Epithelial cell of esophagus (primary cell): ENCODE measurements around the genes ISL1 and CDC20B.

DNA sequence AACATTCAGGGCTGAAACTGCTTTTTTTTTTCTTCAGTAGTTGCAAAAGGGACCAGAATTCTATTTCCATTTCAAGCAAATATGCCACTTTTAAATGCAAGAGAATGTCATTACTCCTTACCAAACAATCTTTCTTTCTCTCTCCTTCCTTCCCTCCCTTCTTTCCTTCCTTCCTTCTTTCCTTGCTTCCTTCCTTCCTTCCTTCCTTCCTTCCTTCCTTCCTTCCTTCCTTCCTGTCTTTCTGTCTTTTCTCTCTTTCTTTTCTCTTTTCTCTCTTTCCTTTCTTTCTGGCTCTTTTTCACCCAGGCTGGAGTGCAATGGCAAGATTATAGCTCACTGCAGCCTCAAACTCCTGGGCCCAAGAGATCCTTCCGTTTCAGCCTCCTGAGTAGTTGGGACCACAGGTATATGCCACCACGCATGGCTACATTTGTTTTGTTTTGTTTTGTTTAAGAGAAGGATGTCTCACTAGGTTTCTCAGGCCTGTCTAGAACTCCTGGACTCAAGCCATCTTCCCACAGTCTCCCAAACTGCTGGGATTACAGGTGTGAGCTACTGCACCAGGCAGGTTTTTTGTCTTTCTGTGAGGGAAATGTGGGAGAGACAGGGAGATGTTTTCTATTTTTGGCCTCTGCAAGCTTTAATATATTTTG, 87.0 kb downstream of the FGF10 start:
- RRBS, result no CpG with 5 or more reads among the region's 2 CpGs

- RRBS, result no CpG with 5 or more reads among the region's 2 CpGs
Observed at GRCh38 chr5:44385552-44385949, 3.7 kb downstream of the FGF10 start.

GRCh38 chr5:51382683-51383630, at the start of gene ISL1:
Gene ISL1, plus strand, starts transcription at chr5:51383448.
- RRBS, result 1% methylated on average over 27 of the region's 82 CpGs

DNA sequence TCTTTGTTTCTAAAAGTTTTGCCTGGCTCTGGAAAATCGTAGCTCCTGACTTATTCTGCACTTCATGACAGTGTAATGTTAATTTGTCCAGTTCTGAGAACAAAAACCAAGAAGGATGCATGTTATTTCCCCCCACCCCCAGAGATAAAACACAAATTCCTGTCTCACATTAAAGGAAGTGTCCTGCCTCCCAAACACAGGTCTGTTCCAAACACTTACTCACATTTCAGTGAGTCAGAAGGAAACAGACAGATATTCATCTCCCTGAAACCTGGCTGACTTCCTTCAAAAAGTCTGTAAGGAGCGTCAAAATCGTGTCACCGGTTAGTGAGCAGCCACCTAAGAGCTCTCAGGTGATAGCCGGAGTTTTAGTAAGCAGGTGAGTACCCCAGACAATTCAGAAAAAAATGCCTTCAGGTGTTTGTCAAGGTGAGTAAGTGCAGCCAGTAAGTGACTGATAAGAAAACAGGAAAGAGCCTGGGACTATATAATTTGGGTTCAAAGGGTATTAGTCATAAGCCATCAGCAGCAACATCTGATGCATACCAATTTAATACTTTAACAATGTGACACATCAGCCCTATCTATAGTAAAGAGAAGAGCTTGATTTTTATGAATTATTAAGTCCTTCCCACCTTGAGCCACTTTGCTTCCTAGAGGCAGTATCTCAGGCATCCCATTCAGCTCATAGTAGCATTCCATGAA, 1.4 kb upstream of the ITGA2 start:
- RRBS, result no CpG with 5 or more reads among the region's 5 CpGs

DNA sequence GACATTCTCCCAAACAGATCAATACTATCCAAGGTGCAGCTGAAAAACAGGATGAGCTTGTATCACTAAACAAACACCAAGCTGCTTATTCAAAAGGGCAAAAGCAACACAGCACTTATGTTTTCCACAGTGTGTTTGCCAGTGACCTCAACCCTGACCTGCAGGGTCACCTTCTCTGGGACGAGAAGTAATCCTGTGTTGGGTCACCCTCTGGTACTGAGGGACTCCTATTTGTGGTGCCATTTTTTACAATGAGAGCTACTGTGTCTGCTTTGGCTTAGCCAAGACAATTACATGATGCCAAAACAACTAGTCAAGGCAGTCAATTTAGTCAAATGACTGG, 3.3 kb upstream of the FST start:
- RRBS, result no CpG with 5 or more reads among the region's 1 CpG

GRCh38 chr5:53911525-53911899, 351.1 kb downstream of the NDUFS4 start:
- RRBS, result no CpG with 5 or more reads among the region's 2 CpGs

GRCh38 chr5:53985355-53986187, 324.8 kb downstream of the ARL15 start:
- RRBS, result no CpG with 5 or more reads among the region's 10 CpGs

GRCh38 chr5:54094830-54095704, 215.3 kb downstream of the ARL15 start:
- RRBS, result no CpG with 5 or more reads among the region's 6 CpGs

- RRBS, result no CpG with 5 or more reads among the region's 2 CpGs
Observed at GRCh38 chr5:54232020-54232558, 78.3 kb downstream of the ARL15 start.

DNA sequence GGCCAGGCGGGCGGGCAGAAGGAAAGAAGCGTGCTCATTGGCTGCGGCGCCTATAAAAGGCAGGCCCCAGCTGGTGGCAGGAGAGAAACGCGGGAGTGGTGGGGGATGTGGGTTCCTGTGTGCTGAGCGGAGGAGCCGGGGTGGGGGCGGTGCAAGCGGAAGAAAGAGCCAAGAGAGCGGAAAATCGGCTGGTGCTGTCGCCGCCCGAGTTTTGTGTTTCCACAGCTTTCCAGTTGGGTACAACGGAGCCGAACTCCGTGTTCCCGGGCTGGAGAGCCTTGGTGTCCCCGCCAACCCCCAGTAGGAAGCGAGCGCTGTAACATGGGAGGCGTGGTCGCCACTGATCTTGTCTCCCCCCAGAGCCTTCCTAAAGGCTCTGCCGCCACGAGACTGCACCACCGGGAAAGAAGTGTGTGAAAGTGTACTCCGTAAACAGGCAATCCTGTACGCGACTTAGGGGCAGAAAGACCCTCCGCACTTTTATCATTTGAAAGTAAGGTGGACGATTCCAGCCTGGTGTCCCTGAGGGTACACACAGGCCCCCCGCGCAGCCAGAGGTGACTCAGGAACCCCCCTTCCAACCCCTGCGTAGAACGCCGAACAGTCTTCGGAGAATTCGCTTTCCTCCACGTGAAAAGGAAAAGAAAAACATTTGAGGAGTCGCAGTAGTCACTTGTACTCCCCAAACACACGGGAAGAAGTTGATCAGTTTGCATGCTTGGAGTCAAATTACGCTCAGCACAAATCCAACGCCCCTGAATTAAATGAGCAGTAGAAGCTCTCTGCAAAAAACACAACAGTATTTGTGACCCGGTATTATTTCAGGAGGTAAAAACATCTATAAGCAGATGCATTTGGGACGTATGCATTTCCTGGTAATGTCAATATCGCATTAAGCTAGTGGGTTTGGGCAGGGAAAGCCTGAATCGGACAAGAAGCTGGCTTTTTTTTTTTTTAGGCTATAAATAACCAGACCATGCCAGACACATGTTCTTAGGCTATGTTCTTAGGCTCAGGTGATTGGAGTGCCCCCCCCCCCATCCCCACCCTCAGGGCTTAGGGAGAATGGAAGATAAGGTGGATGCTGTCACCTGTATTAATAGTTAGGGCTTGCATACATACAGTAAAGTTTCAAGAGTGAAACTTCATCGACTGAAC, 638 bp upstream of the ARL15 start:
- RRBS, result no CpG with 5 or more reads among the region's 50 CpGs

DNA sequence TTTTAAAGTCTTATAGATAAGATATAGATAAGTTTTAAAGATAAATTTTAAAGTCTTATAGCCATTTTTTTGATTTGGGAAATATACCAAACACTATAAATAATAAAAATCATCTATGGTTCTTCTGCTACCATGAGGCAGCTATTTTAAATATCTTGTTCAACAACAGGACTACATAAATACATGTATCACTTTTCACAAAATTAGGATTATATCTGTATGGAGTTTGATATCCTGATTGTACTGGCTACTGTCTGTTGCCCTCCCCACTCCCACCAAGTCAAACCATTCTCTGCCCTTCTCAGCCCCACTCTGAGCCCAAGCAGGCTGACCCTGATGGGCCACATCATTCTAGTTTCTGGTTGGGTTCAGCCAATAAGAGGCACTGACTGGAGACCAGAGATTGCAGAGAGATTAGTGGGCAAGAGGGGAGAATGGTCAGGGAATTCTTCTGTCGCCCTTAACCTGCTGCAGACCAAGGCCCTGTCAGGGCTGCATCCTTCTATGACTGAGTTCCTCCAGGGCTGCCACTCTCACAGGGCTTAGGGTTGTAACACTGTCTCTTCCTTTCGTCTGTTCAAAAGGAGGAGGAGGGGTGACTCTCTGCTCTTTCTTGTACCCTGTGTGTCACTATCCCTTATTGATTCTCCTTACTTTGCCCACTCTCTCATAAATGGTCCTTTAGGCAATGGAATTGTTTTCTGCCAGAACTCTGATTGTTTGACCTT, 2.7 kb downstream of the HSPB3 start:
- RRBS, result no CpG with 5 or more reads among the region's 2 CpGs

DNA sequence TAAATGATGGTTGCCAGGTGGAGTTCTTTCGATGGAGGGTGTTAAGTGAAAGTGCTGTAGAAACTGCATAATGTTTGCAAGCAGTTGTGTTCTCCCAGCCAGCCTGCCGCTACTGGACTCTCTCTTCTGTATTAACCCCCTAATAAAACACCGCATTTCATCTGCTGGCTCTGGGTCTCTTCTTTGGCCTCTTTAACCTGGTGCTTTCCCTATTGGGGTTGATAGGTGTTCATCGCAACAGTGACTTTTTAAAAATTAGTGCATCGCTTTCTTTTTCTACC, 3.4 kb downstream of the HSPB3 start:
- RRBS, result no CpG with 5 or more reads among the region's 5 CpGs

DNA sequence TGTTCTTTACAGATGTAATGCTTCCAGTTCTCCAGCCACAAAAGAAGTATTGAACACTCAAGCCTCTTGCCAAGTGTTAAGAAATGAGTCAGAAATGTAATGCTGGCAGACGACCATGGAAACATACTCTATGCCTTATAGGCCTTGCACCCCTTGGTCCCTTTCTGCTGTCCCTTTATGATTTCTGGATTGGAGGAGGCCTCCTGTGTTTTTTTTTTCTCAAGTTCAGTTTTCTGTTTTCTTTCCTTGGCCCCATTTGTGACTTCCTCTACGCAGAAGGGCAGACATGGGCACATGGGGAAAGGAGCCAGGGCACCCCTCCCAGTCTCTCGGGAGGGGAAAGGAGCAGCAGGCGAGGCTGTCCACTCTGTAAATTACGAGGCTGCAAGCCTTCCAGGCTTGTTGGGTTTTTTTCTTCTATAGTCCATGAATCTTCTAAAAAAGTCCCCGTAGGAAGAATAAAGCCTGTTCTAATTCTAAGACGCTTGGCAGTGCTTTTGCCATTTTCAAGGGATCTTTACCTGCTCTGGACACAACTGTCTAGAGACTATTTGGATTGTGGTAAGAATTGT, 53.4 kb downstream of the SNX18 start:
- RRBS, result no CpG with 5 or more reads among the region's 7 CpGs

GRCh38 chr5:54673396-54674393, 156.1 kb downstream of the SNX18 start:
- RRBS, result no CpG with 5 or more reads among the region's 4 CpGs

- RRBS, result no CpG with 5 or more reads among the region's 6 CpGs
Observed at GRCh38 chr5:54701018-54701776, 183.6 kb downstream of the SNX18 start.

- RRBS, result no CpG with 5 or more reads among the region's 4 CpGs
Observed at GRCh38 chr5:54753027-54753483, 232.3 kb downstream of the ESM1 start.

DNA sequence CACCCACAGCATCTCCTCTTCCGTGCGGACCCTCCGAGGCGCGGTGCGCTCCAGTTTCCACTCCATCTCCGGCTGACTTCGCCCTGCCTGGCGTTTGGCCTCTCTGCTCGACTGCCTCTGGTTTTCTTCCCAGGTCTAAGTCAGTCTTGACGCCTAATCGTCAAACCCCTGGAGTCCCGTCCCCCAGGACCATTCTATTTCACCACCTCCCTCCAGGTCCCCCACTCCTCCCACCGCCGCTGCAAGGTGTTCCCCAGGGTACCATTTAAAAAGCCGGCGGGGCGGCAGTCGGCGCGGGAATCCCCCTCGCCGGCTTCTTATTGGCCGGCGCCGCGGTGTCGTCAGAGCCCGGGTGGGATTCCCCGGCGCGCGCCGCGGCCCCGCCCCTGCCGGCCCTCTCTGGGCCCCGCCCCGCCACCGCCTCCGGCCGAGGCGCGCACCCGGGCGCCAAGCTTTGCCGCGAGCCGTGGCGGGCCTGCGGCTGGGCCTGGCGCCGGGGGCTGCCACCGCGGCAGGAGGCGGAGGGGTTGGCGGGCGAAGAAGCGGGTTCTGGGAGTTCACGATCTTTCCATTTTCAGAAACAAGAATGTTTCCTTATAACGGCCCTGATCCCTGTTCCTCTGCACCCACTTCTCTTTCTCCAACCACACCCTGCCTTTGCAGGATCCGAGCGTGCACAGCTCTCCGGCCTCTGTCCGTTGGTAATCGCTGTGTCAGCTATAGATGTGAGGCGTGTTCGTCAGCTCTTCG, at the start of gene CDC20B:
TSS of gene CDC20B (minus strand) at position 243 of the 750 bp plus-strand sequence.
- RRBS, result 2% methylated on average over 17 of the region's 69 CpGs

DNA sequence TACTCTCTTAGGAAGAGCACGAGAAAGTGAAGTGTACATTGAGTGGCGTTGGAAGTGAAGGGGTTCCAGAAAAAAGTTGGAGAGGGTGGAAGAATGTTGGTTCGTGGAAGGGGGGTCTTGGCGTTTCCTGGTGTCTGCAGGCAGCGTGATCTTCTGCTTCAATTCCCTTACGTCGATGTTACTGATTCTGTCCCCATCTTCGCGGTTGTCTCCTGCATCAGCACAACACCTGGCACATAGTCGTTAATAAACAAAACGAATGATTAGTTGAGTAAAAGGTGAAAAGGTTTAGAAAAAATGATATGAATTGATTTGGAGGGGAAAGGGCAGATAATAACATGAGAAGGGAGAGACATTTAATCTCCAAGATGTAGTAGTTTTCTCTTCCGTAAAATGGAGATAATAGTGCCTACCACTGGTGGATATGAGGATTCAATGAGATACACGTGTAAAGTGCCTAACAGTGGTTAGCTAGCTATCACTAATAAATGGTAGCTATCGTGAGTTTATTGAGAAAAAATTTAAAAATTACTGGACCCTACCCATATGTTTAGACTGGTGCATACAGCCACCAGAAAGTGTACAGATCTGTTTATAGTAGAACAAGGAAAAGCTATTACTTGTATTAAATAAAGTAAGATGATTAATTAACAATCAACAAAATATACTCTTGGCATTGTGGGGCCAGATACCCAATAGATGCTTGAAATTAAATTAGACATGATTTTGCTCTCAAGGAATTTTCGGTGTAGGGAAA, 598 bp downstream of the MTREX start:
- RRBS, result no CpG with 5 or more reads among the region's 15 CpGs

GRCh38 chr5:55425597-55426304, 109.0 kb downstream of the PLPP1 start:
- RRBS, result no CpG with 5 or more reads among the region's 7 CpGs